Endothelial cell (in vitro differentiated cells): ENCODE measurements around a stretch of chr14.

- PRO-cap = no peak
These were observed 6.9 kb upstream of the SERPINA1 start for GRCh38 chr14:94395371-94395610.

DNA sequence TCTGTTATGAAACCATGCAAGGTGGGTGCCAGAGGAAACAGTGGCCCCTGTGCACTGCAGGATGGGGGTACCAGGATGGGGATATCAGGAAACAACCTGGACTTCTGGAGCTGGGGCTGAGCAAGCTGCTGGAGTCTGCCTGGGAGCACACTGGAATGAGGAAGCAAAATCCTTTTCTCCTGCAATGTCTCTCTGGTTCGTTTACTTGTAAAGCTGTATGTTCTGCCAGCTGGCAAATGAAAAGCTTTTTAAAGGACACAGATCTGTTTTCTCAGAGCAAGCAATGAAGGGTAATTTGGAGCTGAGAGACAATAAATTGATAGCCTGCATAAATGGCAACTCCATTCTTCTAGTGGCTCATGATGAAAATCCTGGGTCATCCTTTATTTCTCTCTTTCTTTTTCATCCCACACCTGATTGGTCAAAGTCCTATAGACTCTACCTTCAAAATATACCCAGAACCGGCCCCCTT lies 23.3 kb upstream of the SERPINA1 start:
- PRO-cap = no peak

DNA sequence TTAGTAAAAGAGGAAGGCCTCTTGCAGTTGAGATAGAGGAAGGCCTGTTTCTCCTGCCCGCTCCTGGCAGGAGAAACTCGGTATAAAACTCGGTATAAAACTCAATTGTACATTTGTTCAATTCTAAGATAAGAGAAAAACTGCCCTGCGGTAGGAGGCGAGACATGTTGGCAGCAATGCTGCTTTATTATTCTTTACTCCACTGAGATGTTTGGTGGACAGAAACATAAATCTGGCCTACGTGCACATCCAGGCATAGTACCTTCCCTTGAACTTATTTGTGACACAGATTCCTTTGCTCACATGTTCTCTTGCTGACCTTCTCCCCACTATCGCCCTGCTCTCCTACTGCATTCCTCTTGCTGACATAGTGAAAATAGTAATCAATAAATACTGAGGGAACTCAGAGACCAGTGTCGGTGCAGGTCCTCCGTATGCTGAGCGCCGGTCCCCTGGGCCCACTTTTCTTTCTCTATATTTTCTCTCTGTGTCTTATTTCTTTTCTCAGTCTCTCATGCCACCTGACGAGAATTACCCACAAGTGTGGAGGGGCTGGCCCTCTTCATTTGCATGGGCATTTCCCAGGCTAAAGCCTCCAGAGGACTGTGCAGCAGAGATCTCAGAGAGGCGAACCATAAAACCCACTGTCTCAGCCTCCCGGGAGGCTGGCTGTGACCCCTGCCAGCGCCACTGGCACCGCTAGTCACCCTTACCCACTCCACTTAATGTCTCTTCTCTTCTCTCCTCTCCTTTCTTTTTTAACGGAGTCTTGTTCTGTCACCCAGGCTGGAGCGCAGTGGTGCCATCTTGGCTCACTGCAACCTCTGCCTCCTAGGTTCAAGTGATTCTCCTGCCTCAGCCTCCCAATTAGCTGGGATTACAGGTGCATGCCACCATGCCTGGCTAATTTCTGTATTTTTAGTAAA lies 6.9 kb upstream of the SERPINA9 start:
- PRO-cap = no peak

- PRO-cap = no peak
These were observed 543 bp downstream of the SERPINA3 start for GRCh38 chr14:94612635-94613232.

GRCh38 chr14:94768272-94768859 lies 1.5 kb downstream of the GSC start:
- PRO-cap = no peak

GRCh38 chr14:95183018-95183498 lies 25.7 kb upstream of the DICER1 start:
- PRO-cap = no peak

DNA sequence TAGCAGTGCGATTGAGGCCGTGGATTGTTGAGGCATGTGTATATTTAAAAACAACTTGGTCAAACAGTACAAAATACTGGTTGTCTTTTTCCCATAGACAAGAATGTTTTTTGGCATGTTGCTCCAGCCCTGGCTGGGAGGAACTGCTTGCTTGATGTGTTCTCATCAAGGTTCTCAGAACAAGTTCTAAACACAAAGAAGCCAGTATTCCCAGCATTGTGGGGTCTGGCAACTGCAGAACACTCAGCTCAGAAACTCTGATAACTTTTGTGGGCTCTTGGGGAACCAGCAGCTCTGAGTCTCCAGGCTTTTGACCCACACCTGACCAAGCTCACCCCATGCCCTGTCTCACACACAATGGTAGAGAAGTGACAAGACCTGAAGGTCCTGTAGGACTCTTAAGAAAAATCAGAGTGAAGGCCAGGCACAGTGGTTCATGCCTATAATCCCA lies 27.1 kb upstream of the DICER1 start:
- PRO-cap = no peak

DNA sequence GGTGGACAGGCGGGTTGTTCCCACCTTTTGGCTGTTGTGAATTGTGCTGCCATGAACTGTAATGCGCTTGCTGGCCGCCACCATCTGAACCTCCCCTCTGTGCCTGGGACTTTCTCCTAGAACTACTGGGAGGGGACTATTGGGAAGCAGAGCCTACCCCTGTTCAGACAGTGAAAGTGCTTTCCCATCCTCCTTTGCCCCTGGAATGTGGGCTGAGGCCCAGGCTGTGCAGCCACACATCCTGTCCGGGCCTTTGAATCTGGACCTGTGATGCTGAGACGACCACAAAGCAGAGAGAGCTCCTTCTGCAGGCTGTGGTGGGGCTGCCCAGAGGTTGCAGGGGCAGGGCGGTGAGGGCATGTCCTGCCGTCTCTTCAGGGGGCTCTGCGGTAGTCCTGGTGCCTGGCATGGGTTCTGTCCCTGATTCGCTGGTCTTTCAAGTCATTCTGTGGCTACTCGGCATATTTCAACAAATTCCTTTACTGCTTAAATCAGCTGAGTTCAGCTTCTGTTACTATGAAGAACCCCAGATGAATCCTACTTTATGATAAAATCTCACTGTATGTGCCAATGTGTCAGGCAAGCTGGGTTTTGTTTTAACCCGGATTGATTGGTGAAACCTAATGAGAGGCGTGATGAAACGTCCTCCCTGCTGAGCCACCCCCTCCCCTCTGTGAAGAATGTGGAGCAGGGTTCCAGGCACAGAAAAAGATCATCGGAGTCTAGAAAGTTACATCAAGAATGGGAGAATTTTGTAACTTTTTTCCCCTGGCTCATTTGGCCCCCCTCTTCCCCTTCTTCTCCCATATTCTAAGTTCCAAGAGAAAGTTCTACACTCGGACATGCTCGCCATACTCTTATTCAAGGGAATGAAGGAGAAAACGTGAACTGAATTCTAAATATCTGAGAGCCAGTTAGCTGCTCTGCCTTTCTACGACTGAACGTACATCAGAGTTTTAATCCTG lies 63.5 kb upstream of the DICER1 start:
- PRO-cap = no peak

- PRO-cap = no peak
These were observed 65.6 kb upstream of the DICER1 start for GRCh38 chr14:95222767-95223513.

- PRO-cap = no peak
These were observed 70.0 kb upstream of the DICER1 start for GRCh38 chr14:95227259-95227802.

GRCh38 chr14:95300814-95301889 lies 18.6 kb downstream of the CLMN start:
- PRO-cap = no peak

GRCh38 chr14:95427402-95428087 lies 88.9 kb downstream of the SYNE3 start:
- PRO-cap = no peak

DNA sequence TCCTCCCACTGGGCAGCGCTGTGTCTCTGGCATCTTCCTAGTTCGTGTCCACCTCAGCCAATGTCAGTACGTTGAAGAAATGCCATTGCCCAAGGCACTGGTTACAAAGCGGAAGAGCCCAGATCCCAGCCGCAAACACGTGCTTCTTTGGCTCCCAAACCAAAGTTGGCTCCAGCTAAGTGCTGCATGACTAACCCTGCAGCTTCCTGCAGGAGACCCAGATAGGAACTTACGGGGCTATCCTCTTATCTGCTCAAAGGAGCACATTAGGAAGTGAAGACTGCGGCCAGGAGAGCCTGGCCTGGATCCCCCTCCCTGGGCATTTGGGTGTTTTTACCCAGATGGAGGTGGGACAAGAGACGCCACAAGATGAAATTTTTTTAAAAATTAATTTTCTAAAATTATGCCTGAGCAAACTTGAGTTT lies 9.2 kb downstream of the SYNE3 start:
- PRO-cap = no peak

DNA sequence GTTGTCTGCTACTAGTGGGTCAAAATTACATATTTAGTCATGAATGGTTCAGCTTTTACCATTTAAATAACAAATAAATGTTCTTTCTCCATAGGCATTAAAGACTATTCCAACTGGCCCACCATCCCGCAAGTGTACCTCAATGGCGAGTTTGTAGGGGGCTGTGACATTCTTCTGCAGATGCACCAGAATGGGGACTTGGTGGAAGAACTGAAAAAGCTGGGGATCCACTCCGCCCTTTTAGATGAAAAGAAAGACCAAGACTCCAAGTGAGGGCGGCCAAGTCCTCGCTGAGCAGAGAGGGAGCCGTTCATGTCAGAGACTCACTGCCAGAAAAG lies 9.0 kb downstream of the GLRX5 start:
- PRO-cap = no peak

DNA sequence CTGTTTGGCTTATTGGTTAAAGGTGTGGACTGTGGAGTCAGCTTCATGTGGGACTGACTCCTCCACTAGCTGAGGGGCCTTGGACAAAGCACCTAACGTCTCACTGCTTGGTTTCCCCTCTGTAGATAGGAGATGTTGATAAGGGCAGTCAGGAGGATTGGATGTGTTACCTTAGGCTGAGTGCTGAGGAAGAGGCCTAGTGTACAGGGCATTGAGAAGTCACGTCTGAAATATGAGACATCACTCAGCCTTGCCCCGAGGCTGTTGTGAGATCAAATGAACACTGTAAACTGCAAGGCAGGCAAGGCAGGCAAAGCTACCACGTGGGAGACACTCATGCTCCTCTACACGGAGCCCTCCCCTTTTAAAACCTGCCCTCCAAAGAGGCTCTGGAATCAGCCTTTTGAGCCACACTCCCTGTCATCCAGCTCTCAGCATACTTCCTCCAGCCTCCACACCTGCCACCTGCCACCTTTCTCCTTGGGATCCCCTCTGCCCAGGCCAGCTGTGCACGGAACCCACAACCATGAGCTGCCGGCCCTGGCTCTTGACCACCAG lies 27.3 kb upstream of the TCL1A start:
- PRO-cap = no peak

GRCh38 chr14:95889604-95890052 lies 149.5 kb upstream of the C14orf132 start:
- PRO-cap = no peak

DNA sequence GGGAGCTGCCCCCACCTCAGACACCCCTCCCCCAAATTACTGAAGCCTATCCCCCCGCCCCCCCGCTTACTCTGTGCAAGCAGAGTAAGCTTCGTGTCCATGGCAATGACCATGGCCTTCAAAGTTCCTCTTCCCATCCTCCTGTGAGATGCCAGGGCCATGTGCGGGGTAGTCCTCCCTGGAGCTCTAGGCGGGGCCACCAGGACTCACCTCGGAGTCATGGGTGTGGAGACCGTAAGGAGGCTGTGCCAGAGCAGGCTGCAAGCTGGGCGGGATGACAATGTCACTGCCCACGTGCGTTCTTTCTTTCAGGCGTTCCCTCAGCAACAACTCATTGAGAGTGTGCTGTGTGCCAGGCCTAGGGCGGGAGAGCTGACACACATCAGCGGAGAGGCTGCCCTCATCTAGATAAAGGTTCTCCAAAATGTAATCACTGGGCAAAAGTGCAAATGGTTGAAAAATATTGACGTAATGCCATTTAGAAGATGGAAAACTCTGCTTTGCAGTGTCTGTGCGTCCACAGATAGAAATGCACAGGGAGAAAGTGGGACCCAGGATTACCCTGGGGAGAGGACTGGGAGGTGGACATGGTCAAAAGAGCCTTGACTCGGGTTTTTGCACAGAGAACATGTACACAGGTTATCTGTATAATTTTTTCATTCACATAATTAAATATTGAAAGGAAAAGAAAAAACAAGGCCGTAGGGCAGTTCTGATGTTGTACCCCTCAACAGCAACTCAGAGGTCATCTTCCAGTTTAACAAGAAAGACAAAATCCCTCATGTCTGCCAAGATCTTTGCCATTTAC lies 67.0 kb downstream of the C14orf132 start:
- PRO-cap = no peak

- PRO-cap = no peak
These were observed 15.2 kb upstream of the BDKRB2 start for GRCh38 chr14:96189313-96189941.

GRCh38 chr14:96205668-96206286 lies 1.1 kb downstream of the BDKRB2 start:
- PRO-cap = no peak

GRCh38 chr14:96309087-96309710 lies 53.2 kb downstream of the BDKRB1 start:
- PRO-cap = no peak